Left ventricle myocardium (tissue), 1 donor: ENCODE measurements around the gene AMN1.

DNA sequence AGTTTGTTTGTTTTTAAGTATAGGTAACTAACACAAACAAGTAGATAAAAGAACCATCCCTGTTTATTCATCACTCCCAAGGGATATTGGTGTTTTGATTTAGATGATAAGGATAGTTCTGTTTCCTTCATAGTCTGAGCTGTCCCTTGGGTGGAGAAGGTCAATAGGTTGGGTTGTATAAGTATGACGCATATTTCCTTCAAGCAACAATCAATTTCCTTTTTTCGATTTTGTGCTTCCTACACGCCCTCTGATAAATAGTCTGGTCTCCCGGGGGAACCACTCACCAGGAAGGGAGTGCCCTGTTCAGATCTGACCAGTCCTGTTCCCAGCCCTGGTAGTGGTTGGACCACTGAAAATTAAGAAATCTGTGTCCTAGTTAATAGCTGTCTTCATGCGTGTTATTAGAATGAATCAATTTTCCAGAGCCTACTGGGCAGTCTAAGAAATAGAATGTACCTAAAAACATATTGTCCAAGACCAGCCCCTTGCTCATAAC lies 378.7 kb upstream of the FAR2 start:
- PRO-cap = no peak

DNA sequence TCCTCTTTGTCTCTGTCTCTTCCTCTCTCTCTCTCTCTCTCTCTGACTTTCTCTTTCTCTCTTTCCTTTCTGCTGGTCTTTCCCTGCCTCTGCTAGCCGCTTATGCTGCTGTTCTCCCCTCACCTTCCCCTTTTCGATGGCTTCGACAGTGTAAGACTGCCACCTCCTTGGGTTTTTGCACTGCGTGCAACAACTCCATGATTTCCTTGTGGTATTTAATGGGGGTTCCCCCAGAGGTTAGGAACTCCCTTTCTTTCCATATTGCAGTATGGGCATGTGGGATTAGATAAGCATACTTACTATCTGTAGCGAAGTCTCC lies 21.6 kb downstream of the FAR2 start:
- PRO-cap = no peak

GRCh38 chr12:29743746-29744500 lies 39.8 kb downstream of the TMTC1 start:
- PRO-cap = no peak

GRCh38 chr12:30632449-30633216 lies 63.0 kb downstream of the IPO8 start:
- PRO-cap = no peak

- PRO-cap = no peak
These were observed 62.3 kb downstream of the TSPAN11 start for GRCh38 chr12:30988794-30989369.

- PRO-cap = no peak
These were observed 30.4 kb downstream of the DENND5B start for GRCh38 chr12:31560100-31561298.

DNA sequence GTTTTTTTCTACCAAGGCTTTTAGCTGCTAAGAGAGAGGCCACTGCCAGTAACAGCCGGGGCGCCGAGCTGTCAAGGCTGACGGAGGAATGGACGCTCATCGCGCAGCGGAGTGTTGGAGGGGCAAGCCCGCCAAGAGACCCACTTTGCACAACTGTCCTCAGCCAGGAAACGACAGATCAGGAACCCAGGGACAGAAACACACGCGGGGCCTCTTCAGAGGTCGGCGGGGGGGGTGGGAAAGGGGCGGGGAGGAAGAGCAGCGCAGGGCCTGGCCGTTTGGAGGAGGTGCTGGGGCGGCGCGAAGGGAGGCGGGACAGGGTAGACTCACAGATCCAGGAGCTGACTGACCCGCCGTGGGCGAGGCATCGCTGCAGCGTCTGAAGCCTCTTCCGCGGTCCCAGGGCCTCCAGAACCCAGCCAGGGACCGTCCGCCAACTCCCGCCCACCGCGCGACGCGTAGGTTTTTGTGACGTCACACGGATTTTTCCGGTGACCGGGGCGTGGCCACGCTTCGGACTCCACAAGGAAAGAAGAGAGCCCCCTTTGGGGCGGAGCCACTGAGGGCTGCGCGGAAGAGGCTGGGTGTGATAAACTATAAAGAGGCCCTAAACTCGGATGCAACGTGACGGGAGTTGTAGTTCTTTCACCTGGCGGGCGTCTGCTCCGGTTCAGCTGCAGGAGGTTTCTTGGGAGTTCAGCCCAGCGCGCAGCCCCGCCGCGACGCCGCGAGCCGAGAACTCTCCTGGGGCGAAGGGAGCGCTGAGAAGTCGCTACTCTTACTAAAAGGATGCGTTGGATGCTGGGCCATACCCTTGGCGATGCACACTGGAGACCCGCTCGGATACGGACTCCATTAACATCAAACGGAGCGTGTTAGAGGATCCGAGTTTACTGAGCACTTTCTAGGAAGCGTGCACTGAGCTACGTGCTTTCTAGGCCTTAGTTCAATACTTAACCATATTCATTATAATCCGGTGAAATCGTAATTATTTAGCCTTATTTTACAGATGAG lies at the start of gene AMN1:
Gene AMN1, minus strand, starts transcription at position 381 of the 1,014 bp plus-strand sequence.
- PRO-cap = unidirectional peak, plus-strand start at position 48 of the sequence; bidirectional peak, plus-strand start at position 627 of the sequence, minus-strand start at position 381 of the sequence

DNA sequence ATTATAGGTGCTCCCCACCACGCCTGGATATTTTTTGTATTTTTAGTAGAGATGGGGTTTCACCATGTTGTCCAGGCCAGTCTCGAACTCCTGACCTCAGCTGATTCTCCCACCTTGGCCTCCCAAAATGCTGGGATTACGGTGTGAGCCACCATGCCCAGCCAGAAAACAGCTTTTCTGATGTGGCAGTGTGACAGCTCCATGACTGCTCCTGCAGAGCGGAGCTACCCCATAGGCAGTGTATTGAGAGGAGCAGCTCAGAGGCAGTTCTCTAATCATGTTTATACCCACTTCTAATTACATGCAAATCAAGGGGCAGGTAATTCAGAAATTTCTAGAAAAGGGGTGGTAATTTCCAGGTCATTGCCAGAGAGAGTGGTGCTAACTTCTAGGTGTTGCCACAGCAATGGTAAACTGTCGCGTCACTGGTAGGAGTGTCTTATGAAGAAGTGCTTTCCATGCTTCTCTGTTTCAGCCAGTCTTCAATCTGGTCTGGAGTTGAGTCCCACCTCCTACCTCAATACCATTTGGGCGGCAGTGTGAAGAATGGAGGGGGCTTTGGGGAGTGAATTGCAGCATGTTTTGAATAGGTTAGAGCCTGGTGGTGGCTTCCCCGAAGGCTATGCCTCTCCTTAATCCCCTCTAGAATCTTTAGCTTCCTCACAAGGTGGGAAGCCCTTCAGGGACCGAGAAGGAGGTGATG lies 8.5 kb upstream of the AMN1 start:
- PRO-cap = no peak

DNA sequence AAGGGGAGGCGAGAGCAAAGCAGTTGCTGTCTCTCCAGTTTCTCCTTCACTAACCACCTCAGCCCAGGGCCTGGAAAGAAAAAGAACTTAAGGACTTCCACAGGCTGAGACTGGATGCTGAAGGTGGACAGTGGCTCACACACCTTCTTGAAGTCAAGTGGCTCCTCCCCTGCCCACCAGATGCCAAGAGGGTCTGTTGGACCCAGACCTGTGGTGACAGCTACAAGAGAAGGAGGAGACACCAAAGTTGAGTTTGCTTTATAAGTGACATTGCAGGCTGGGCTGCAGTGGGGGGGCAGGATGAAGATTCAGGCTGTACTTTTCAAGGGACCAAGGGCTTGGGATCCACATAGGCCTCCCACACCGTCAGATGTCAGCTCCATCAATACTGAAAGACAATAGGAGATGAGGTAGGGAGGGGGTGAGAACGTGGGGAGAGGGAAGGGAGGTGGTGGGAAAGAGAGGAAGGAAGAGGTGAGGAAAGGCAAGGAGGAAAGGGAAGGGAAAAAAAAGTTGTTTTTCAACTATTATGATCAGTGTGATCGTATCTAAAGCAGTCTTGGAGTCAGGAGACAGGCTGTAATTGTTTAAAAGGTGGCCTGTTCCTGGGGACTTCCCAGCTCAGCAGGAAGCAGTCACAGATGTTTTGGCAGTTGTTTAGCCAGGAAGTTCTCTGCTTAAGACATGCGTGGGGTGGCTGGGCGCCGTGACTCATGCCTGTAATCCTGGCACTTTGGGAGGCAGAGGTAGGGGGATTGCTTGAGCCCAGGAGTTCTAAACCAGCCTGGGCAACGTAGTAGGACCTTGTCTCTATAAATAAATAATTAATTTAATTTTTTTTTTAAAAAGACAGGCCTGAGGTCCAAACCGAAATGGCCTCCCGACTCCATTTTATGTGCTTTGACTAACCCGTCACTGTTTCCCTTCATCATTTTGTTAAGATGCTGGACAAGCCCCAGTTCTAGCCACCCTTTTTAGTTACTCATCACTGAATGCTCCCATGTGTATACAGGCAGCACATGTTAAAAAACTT lies 83.1 kb upstream of the H3-5 start:
- PRO-cap = no peak

- PRO-cap = no peak
These were observed 952 bp upstream of the RESF1 start for GRCh38 chr12:31958248-31958677.

- PRO-cap = no peak
These were observed 21.8 kb downstream of the RESF1 start for GRCh38 chr12:31980809-31981527.

DNA sequence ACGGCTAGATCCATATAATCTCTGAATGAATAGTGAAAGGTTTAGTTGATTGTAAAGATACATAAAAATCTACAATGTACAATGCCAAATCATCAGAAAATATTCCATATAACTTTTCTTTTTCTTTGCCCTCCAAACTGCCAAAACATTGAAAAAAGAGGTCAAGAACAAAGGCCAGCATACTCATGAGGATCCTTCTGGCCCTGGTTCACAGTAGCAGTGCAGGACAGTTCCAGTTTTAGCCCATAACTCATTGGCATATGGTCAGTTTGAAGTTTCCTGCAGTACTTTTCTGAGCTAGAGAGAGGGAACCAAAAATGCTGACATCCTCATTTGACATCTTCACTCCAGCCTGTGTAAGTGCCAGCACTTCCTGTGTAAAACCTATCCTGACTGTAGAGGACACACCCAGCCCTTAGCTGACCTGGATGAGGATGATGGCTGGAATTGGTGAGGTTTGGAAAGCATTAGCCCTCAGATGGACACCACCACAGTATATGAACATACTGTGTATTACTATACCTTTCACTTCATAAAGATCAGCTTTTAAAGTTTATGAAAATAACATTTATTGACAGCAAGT lies 84.1 kb downstream of the FGD4 start:
- PRO-cap = no peak

DNA sequence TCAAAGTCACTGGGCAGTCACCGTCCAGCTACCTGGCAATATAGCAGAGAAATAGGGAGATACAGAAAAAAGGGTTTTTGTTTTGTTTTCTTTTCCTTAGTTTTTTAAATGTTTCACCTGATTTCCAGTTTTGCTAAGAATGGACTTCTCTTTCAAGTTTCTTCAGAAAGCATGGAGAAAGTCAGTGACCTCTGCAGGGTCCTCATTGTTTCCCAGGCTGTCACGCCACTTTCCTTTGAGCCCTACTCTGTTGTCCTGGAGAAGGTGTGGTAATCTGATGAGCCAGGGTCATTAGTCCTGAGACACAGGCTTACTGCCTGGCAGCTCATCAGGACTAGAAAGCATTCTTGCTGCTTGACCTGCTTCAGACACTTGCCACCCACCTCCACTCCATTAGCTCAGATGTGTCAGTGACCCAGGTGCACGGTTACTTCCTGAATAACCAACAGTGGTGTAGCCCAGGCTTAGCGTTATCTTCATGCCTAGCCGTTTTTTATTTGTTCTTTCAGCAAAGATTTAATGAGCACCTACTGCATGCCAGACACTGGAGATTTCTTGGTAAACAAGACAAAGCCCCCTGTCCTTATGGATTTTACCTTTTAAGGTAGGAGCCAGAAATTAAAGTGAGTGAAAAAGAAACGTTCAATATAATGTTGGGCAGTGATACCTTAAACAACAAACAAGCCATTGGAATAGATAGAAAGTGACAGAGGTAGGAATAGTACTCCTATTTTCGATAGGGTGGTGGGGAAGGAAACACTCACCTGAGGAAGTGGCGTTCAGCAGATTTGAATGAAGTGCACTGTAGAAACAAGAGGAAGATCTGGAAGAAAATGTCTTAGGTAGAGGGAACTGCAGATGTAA lies 94.0 kb downstream of the FGD4 start:
- PRO-cap = no peak

DNA sequence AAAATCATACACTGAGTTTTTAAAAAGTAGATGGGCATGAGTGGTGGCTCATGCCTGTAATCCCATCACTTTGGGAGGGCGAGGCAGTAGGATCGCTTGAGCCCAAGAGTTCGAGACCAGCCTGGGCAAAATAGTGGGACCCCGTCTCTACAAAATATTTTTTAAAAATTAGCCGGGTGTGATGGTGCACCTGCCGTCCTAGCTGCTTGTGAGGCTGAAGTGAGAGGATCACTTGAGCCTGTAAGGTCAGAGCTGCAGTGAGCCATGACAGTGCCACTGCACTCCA lies 128.8 kb upstream of the DNM1L start:
- PRO-cap = no peak

- PRO-cap = no peak
These were observed 98.1 kb upstream of the DNM1L start for GRCh38 chr12:32580874-32581471.

GRCh38 chr12:32588089-32588698 lies 90.9 kb upstream of the DNM1L start:
- PRO-cap = no peak

DNA sequence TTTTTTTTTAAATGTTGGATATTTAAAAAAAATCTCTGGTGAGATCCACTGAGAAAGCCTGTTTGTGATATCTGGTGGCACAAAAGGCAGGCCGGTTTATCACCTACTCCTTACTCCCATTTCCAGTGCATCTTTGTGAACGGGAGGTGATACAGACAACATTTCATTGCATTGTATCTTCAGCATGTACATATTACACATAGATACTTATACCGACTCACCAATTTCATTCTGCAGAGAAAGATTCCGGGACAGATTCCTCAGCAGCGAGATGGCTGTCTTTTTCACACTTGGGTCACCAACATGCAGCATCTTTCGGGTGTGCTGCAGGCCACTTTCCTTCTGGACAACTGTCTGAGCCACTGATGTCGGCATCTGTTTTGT lies 46.5 kb upstream of the YARS2 start:
- PRO-cap = no peak

- PRO-cap = bidirectional peak, plus-strand start at chr12:32894835, minus-strand start at chr12:32894706
These were observed 1.9 kb downstream of the PKP2 start for GRCh38 chr12:32894563-32895094.

- PRO-cap = no peak
These were observed 8.2 kb downstream of the ALG10 start for GRCh38 chr12:34030330-34031104.

- PRO-cap = unidirectional peak, plus-strand start at chr12:34218704; bidirectional peak, plus-strand start at chr12:34218980, minus-strand start at chr12:34218910
These were observed 196.6 kb downstream of the ALG10 start for GRCh38 chr12:34218530-34219637.